ENCODE measurements around a stretch of chr3.

- RAMPAGE, long total RNA, result no peak
- RRBS, result 2% methylated on average over 2 of the region's 13 CpGs
These were observed 685 bp downstream of the LRCH3 start for GRCh38 chr3:197791840-197792038.

DNA sequence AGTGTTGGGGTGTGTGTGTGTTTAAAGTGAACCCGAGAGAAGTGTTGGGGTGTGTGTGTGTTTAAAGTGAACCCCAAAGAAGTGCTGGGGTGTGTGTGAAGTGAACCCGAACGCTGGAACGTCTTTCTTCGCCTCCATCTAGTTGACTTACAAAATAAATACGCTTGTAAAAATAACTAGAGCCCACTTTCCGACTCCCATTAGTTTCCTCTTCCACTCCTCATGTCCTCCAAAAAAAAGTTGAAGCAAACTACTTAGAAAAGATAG is 918 bp downstream of the LRCH3 start:
- RAMPAGE, long total RNA, result no peak
- RRBS, result no CpG with 5 or more reads among the region's 7 CpGs

DNA sequence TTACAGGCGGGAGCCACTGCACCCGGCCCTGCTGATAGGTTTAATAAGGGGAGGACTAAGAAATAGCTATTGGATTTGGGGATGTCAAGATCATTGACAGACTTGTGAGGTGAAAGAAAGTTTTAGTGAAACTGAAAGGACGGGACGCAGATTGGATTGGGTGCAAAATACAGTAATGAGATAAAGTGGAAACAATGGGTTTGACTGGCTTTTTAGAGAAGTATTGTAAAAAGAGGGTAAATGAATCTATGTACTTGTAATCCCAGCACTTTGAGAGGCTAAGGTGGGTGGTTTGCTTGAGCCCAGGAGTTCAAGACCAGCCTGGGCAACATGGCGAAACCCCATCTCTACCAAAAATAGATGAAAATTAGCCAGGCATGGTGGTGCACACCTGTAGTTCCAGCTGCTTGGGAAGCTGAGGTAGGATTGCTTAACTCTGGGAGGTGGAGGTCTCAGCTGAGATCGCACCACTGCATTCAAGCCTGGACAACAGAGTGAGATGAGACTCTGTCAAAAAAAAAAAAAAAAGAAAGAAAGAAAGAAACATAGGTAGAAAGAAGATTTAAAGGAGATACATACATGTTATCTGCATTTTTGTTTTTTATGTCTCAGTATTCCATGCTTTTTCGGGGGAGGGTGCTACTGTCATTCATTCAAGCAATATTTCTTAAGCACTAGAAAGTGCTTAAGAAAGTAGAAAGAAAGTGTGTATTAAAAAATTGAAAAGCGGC is 54.0 kb downstream of the LRCH3 start:
- RAMPAGE, long total RNA, result no peak
- RRBS, result no CpG with 5 or more reads among the region's 8 CpGs

DNA sequence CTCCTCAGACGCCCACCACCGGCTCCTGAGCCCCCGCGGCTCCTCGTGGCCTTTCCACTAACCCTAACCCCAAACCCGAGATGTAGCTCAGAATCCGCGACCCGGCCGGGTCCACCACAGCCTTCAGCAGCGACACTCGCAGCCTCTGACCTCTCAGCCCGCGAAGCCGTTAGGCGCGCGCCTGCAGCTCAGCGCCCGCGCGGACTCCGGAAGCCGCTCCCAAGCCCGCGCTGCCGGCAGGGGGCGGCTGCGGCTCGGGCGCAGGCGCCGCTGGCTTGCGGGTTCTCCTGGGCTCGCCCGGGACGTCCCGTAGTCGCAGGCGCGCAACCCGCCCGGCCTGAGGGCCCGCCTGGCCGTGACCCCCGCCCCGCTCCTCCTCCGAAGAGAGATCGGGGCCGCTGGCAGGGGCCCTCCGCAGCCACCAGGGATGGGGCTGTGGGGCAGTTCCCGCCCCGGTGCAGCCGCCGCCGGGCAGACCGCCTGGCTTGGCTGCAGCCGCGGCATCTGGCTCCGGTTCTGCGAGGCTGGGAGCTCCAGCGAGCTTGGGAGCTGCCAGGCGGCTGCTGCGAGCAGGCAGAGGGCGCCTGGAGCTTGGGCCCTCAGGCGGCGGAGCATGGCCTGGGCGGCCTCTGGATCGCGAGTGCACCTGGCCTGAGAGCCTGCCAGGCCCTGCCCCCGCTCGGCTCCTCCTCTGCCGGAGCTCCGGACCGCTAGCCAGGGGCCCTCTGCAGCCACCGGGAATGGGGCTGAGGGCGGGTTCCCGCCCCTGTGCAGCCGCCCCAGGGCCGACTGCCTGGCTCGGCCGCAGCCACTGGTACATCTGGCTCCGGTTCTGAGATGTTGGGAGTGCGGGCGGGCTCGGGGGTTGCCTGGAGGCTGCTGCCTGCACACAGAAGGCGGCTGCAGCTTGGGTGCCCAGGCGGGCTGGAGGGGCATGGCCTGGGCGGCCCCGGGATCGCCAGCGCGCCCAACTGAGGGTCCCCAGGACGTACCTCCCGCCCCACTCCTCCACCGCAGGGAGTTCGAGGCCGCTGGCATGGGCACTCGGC is 120.8 kb downstream of the LMLN start:
- RAMPAGE, long total RNA, result no peak
- RRBS, result 2% methylated on average over 30 of the region's 99 CpGs